Vein endothelial cell (primary cell): ENCODE measurements around the genes NPY, OSBPL3 and SNX10.

DNA sequence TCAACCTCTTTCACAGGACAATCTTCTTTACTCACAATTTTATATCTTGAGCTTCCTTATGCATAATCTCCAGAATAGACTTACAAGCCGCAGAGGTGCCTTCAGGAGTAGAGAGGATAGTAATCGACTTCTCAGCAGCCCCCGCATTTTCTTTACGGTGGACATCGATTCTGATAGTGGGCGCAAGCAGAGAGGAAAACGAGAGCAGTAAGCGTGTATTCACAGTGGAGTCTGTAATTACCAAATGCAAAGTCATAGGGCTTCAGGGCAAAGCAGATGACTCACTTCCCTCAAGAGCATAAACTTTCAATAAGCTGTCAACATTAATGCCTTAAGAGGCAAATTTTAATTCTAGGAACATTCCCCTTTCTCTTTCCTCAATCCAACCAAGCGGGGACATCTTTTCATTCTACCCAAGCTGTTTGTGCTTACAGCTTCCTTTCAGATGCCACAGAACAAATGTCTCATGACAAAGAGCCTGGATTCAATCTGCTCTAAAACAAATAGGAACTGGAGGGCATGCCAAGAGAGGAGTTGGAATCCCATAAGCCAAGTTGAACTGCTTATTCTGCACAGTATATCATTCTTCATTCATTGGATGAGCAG is 48.5 kb downstream of the MALSU1 start:
- CAGE, long polyA plus RNA: no peak

GRCh38 chr7:23524956-23526055 is 6.5 kb downstream of the TRA2A start:
- CAGE, long polyA plus RNA: no peak

- CAGE, long polyA plus RNA: no peak
Observed at GRCh38 chr7:23539560-23540071, 7.8 kb upstream of the TRA2A start.

DNA sequence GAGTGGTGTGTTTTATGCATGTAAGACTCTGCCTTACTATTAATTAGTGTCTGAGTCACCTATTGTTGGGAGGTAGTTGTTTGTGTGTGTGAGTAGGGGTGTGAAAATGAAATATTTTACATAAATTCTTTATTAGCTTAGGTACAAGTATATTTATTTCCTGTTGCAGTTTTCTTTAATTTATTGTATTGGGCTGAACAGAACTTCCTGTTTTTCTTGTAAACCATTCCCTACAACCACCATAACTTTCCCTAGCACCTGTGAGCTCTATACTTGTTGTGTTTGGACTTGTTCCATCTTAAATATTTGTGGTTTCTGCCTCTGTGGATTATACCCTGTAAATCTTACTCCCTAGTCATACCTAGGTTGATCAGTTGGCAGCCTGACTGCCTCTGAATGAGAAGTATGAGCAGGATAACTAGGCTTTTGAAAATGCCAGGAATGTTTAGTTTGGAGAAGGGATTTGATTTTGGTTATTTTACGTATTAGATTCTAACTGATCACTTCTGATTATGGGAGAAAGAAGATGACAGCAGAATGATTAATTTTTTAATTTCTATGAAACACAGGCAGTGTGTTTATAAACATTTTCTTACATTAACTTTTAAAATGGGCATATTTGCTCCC is 50.0 kb downstream of the STK31 start:
- CAGE, long polyA plus RNA: no peak

DNA sequence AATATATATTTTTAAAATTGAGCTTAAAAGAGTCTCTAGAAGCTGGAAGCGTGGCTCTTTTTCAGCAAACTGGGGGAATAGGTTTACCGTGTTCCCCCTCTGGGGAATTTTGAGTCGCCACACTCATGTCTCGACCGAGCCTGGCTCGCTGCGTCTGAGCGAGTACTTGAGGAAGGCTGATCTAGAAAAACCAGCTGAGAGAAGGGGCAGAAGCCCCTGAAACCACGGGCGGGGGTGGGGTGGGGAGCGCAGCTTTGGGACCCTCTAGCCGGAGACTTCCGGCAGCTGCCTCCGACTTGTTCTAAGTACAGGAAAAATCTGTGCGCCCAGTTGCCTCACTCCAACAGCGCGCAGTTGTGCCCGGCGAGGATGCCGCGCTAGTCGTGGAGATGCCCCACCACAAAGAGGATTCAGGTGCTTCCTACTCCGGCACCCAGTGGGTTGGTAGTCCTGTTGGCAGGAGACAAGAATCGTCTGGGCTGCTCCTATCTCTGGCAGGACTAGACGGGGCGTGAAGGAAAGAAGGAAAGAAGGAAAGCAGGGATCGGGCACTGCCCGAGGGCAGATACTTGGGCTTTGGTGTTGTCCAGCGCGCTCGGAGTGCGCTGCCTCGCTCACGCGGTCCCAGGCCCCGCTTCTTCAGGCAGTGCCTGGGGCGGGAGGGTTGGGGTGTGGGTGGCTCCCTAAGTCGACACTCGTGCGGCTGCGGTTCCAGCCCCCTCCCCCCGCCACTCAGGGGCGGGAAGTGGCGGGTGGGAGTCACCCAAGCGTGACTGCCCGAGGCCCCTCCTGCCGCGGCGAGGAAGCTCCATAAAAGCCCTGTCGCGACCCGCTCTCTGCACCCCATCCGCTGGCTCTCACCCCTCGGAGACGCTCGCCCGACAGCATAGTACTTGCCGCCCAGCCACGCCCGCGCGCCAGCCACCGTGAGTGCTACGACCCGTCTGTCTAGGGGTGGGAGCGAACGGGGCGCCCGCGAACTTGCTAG is at the start of gene NPY:
Gene NPY, plus strand, starts transcription at position 841 of the 988 bp plus-strand sequence.
- CAGE, long polyA plus RNA: no peak

DNA sequence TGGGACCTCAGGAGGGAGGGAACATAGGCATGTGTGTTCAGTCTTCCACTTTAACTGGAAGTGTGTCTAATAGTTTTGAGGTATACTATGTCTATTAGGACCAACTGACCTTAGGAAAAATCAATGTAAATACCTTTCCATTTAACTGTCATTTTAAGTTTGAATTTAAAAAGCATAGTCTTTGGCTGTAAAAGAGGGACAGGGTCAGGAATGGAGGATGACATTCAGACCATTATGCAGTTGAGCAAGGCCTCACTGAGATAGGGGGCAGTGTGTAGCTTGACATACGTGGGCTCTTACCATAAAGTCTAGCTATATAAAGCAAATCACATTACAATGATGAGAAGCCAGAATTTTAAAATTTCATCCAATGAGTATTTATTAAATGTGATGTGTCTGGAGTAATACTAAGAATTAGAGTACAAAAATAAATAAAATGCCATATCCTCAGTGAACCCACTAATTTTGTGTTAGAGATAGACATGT is 17.9 kb downstream of the PALS2 start:
- CAGE, long polyA plus RNA: no peak

GRCh38 chr7:24740916-24741193 is 16.4 kb downstream of the GSDME start:
- CAGE, long polyA plus RNA: no peak

DNA sequence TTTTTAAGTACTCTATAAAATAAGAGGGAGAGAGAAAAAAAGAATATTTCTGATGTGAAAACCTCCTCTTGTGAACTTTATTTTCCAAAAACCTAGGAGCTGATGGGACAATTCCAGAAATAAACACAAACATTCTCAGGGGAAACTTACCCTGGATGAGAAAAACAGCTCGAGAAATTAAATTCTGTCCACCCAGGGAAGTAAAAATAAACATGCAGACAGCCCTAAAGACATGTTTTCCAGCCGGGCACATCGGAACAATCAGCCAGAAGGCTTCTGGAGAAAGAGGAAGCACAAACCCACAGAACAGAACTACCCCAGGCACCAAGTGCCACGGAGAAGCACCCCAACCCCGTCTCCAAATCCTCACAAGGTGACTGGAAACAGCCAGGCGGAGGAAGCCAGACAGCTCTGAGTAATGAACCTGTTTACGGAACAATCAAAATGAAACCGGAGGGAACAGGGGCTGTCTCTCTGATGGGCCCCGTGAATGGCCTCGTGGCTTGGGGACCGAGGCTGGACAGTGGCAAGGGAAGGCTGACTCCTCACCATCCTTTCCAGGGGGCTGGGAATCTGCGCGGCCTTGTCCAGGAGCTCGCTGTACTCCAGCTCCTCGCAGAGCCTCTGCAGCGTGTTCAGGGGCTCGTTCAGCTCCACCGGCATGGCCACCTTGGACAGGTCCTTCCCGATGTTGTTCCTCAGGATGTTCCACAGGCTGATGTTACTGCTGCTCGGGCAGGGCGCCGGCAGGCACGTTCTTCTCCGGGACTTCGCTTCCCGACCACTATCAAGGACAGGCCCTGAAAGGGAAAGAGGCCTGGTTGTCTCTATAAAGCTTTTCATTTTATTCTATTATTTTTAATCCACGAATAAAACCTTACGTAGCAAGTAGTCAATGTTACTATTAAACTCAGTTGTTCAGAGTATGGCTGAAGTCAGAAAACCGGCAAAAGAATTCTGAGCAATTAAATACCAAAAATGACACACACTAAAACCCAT is 77.0 kb upstream of the GSDME start:
- CAGE, long polyA plus RNA: no peak

DNA sequence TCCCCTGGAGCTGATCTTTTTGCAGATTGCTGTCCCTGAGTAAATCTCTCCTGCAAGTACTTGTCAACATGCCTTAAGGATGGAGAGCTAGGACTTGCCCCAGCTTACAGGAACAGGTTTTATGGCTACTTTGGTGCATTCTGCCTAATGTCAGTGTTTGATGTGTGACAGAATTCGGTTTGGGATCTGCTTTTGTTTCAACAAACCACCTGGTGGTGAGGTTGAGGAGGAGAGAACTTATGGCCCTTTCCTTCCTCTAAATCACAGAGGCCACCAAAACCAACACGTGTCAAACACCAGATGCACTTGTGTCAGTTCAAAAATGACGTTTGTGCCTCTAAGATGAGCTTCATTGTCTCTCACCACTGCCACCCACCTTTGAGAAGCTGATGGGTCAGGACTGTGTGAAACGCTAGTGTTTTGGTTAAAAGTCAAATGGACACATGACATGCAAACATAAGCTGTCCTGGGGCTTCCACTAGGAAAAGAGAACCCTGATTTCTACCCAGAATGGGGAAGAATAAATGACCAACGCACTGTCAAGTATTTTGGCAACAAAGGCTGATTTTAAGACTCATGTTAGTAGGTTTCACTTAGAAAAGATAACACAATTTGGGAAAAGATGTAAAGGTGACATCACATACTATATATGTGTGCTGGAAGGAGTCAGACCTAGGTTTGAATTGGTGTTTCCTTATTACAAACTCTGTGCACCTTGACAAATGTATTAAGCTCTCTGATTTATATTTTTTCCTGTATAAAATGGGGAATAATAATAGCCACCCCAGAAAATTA is 83.8 kb downstream of the OSBPL3 start:
- CAGE, long polyA plus RNA: no peak

GRCh38 chr7:24907445-24908042 is 72.4 kb downstream of the OSBPL3 start:
- CAGE, long polyA plus RNA: no peak

GRCh38 chr7:24979782-24980292 is at the start of gene OSBPL3:
OSBPL3 (minus strand) TSS chr7:24980178.
- CAGE, long polyA plus RNA: no peak

DNA sequence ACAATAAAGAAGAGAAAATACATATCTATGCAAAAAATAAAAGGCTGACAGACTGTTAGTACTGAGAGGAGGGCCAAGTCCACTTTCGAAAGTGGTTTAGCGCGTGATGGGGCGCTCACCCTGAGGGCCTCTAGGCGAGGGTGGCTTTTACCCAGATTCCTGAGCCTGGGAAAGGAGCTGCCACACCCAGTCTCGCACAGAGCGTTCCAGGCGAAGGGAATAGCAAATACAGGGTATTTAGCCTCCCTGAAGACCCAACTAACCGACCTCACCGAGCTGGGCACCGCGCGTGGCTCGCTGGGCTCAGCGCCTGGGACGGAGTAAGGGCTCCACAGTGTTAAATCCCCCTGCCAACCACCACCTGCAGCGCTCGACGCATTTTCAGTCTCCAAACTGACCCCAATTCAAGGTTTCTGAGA is 1.2 kb upstream of the OSBPL3 start:
- CAGE, long polyA plus RNA: no peak

DNA sequence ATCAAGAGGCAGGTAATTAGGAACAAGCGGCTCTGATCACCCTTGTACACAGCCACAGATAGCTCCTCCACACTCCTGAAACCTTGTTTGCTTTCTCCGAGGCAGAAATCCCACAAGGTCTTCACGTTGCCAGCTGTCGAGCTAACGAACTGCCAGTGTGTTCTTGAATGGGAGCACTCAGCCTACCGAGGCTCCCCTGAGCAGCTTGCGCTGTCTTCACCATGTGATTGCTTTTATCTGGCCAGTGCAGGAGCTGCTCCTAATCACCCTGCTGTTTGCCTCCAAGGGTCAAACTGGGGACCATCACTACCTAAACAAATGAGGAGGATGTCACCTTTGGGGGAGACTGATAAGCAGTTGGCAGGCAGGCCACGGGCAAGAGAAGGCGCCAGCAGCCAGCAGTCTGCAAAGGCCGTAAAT is 267.0 kb upstream of the NPVF start:
- CAGE, long polyA plus RNA: no peak

DNA sequence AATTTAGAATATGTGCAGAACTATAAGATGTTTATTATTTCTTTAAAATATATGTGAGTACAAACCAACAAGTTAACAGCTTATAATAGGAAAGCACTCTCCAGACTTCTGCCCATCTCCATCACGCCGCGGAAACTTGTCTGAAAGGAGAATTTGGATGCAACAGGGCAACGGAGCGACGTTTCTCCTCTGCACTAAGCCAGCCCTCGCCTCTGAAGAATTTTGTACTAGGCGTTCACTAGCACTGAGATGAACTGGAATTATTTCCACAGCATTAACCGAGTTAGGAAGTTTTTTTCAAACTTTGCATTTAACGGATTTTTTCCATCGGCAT is 296.0 kb upstream of the NFE2L3 start:
- CAGE, long polyA plus RNA: no peak

DNA sequence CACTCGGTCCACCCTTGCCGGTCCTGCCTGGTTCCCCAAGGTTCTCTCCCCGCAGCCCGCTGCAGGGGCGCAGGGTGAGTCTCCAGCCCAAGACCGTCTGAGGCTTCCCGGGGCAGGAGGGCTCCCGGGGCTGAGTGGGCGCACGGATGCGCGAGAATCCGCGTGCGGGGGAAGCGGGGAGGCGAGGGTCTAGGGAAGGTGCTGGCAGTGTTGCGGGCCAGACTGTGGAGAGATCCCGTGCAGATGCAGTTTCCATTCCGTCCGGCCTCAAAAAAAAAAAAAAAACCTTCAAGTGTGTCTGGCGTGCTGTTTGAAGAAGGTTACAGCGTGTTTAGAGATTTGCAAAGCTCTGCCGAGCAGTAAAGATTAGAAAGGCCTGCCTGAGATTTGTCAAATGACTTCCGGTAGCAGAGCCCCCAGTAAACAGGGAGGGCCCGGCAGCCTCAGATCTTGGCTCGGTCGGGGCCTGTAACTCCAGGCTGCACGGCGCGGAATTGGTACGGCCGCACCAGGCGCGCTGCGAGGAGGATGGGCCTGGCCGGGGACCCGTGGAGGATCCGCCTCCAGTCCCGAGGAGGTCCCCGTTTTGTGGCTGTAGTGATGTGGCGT is 293.3 kb upstream of the NFE2L3 start:
- CAGE, long polyA plus RNA: no peak

DNA sequence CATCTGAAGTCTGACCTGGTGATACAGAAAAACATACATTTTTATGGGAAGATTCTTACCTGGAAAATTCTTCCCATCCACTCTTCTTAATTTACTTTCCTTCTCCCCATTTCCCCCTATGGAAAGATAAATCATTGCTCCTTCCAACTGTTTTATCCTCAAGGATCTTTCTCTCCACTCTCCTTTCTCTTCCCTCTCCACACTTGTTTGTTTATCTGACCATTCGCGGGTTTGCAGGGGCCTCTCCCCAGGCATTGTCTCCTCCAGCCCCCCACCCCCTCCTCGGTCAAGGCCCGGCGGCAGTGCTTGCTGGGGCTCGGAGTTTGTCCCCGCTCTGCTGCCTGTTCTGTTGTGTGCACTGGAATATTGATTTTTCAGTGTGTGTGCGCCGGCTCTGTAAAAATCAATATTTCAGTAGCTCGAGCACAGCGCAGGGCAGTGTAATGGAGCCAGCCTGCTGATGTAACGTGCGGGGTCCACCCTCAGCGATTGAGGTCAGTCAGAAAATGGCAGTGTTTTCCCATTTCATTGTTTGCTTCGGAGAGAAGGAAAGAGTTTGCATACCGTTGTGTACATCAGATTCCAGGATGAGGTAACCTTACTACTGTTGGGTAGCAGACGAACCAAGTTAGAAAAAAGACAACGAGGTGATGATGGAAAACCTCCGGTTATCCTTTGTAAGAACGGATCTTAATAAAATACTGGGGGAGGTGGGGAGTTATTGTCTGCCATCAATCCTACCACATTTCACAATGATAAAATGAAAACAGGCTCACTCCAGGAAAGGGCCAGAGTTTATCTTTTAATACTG is 199.4 kb upstream of the NFE2L3 start:
- CAGE, long polyA plus RNA: no peak

- CAGE, long polyA plus RNA: no peak
Observed at GRCh38 chr7:26179539-26180549, 20.7 kb downstream of the HNRNPA2B1 start.

DNA sequence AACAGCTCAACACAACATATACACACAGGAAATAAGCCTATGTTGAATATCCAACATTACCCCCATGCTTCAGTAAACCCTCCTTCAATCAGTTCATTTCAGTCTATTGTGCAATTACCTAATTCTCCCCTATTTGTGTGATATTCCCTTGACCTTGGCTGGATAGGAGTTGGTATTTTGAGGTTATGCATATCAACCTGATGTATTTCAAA is 11.4 kb downstream of the HNRNPA2B1 start:
- CAGE, long polyA plus RNA: no peak

DNA sequence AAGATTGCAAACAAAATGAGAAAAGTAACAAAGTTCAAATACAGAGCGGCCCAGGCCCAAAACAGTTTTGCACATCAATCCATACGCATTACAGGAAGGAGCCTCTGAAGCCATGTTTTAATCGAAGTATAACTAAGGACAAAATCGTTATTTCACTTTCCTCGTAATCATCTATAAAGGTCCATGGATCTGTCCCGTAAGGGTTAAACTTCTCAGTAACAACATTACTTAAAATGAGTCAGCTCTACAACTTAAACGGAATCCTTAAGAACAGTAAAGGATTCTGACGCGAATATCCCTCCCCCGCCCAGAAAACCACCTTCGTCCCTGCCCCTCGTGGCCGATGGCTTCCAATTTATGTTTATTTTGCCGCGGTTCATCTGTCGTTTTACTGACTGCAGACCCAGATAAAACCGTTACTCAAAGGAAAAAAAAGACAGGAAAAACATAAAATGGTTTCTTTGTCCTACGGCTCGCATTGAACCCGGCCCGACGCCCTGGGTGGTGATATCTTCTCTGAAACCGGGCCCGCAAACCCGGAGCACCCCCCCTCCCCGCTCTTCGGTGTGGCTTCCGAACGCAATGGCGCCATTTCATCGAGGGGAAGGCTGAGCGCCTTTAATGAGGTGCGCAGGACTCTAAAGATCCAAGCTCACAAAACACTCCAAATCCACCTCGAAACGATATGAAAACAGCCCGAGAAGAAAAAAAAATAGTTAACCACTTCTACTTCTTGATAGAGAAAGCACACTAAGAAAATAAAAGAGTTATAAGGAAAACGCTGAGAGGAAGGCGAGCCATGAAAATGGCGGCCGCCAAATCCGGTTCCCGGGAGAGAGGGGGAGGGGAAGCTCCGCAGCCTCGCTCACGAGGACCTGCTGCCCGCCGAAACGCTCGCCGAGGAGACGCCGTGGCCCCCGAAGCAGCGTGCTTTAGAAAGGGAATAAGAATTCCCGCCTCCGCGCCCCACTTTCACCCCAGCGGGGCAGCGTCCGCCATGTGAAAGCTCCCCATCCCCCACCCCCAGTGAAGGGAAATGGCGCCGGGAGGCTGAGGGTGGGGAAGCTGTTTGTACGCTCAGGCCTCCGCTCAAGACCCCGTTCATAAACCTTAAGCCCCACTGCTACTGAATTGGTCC is 847 bp downstream of the HNRNPA2B1 start:
- CAGE, long polyA plus RNA: no peak

DNA sequence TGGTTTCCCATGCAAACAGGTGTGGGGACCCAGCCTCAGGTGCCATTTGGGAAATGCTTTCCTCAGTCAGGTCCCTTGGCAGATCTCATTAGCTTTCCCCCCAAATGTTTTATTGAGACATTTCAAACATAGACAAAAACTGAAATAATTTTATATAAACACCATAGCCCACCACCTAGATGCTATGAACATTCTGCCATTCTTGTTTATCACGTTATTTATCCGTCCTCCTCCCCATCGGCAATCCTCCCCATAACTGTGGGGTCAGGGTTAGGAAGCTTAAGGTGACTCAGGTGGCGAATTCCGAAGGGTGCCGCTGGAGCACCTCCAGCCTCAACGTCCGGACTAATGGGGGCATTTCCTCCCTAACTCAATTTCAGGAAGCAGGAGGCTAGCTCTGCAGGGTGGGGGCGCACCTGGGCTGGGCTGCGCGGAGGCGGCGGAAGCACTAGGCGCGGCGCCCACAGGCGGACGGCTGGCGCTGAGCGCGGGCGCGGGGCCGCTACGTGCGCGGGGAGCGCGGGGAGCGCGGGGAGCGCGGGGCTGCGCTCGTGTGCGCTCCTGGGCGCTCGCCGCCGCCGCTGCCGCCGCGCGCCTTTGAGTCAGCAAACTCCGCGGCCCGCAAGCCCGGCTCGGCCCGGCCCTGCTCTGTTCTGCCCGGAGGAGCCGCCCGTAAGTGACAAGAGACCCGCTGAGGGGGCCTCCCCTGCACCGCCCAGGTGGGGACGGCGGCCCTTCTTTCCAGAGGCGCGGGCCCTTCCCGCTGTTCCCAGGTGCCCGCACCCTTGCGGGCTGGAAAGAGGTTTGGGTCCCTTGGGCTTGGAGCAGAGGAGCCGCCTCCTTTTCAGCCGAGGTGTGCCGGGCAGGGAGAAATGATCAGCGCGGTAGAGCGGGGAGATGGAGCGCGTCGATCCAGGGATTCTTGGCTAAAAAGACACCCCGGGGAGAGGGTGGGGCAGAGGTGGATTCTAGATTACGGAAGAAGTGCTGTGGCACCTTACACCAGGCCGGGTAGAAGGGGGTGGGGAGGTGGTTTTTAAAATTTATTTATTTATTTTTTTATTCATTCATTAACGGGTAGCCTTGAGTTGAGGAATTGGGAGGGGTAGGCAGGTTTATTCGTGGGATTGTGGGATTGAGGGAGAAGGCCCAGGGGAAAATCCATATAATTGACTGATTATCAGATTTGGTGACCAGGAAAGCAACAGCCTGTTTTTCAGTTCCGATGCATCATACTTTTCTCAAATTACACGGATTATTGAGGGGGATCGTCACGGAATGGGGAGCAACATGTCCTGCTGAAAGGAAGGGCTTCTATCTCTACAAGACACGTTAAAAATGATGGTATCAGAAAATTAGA is at the start of gene SNX10:
Gene SNX10, plus strand, starts transcription at position 448 of the 1,360 bp plus-strand sequence.
- CAGE, long polyA plus RNA: no peak